ENCODE data around the gene GPR34.

GRCh38 chrX:40146250-40147164, 48.7 kb upstream of the BCOR start:
- RRBS, 2 experiments: 73 to 84% methylated on average over 6 of the region's 82 CpGs

GRCh38 chrX:40153274-40153892, 55.6 kb upstream of the BCOR start:
- RRBS, 2 experiments: no CpG with 5 or more reads among the region's 40 CpGs

GRCh38 chrX:40174830-40175135, 77.0 kb upstream of the BCOR start:
- RRBS, 2 experiments: no CpG with 5 or more reads among the region's 14 CpGs

- RRBS, 2 experiments: no CpG with 5 or more reads among the region's 4 CpGs
Measured at GRCh38 chrX:40402893-40403092, 178.0 kb upstream of the ATP6AP2 start.

GRCh38 chrX:40473927-40474771, 106.6 kb upstream of the ATP6AP2 start:
- RRBS, 2 experiments: no CpG with 5 or more reads among the region's 20 CpGs

GRCh38 chrX:40514253-40514682, 66.5 kb upstream of the ATP6AP2 start:
- RRBS, 2 experiments: no CpG with 5 or more reads among the region's 7 CpGs

- RRBS, 2 experiments: no CpG with 5 or more reads among the region's 6 CpGs
Measured at GRCh38 chrX:40636337-40637310, 10.7 kb downstream of the CXorf38 start.

DNA sequence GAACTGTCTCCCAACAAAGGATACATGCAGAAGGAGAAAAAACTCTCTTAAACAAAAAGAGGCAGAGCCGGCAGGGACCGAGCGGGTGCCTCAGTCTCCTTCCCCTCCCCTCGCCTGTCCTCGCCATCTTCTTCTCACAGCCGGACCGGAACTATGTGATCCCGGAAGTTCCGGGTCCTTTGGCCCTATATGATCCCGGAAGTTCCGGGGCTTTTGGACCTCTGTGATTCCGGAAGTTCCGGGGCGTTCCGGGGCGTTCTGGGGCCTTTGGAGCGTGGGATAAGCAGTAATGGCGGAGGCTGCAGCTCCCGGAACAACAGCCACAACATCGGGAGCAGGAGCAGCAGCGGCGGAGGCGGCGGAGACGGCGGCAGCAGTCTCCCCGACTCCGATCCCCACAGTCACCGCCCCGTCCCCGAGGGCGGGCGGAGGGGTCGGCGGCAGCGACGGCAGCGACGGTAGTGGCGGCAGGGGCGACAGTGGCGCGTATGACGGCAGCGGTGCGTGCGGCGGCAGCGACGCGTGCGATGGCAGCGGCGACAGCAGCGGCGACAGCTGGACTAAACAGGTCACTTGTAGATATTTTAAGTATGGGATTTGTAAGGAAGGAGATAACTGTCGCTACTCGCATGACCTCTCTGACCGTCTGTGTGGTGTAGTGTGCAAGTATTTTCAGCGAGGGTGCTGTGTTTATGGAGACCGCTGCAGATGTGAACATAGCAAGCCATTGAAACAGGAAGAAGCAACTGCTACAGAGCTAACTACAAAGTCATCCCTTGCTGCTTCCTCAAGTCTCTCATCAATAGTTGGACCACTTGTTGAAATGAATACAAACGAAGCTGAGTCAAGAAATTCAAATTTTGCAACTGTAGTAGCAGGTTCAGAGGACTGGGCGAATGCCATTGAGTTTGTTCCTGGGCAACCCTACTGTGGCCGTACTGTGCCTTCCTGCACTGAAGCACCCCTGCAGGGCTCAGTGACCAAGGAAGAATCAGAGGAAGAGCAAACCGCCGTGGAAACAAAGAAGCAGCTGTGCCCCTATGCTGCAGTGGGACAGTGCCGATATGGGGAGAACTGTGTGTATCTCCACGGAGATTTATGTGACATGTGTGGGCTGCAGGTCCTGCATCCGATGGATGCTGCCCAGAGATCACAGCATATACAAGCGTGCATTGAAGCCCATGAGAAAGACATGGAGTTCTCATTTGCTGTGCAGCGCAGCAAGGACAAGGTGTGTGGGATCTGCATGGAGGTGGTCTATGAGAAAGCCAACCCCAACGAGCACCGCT, 99.3 kb upstream of the MED14 start:
- RRBS, 2 experiments: 62 to 72% methylated on average over 4 to 6 of the region's 73 CpGs

- RRBS, 2 experiments: no CpG with 5 or more reads among the region's 10 CpGs
Measured at GRCh38 chrX:40933345-40934339, 151.6 kb upstream of the USP9X start.

DNA sequence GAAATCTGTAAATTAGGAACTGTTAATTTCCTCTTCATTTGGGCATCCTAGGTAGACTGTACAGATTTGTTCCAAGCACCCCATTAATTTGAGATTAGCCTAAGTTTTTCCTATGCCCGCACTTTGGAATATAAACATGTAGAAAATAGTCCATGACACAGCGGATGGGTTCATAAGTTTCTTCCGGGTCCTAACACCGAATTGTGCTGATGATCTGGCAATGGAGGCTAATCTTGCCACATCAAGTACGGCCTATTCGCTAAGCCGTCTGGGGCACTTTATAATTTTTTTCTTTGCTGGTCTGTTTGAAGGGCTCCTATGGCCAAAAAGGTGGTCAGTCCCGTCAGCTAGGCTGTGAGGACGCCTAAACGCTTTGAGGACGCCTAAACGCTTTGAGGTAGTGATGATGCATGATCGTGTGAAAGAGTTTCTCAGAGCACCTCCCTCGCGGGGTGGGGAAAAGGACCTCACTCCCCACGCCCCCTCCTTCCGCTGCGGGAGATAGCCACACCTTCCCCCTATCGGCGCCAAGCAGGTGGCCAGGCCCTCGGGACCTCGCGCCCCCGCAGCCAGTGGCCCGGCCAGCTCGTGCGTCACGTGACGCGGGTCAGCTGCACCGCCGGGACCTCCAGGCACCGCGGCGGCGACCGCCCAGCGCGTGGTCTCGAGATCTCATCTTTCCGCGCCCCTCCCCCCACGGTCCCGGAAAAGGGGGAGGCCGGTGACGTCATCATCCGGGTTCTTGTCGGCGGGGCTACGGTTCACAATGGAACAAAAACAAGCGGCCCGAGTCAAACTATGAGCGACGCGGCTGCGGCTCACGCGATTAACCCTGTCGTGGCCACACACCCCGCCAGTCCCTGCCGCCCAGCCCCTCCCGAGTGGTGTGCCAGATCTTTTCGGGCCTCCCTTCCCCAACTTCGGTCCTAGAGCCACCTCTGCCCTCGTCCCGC, 909 bp upstream of the USP9X start:
- RRBS, 2 experiments: under 1% methylated on average over 17 of the region's 66 CpGs

GRCh38 chrX:41110656-41110953, 25.4 kb downstream of the USP9X start:
- RRBS, 2 experiments: no CpG with 5 or more reads among the region's 2 CpGs

DNA sequence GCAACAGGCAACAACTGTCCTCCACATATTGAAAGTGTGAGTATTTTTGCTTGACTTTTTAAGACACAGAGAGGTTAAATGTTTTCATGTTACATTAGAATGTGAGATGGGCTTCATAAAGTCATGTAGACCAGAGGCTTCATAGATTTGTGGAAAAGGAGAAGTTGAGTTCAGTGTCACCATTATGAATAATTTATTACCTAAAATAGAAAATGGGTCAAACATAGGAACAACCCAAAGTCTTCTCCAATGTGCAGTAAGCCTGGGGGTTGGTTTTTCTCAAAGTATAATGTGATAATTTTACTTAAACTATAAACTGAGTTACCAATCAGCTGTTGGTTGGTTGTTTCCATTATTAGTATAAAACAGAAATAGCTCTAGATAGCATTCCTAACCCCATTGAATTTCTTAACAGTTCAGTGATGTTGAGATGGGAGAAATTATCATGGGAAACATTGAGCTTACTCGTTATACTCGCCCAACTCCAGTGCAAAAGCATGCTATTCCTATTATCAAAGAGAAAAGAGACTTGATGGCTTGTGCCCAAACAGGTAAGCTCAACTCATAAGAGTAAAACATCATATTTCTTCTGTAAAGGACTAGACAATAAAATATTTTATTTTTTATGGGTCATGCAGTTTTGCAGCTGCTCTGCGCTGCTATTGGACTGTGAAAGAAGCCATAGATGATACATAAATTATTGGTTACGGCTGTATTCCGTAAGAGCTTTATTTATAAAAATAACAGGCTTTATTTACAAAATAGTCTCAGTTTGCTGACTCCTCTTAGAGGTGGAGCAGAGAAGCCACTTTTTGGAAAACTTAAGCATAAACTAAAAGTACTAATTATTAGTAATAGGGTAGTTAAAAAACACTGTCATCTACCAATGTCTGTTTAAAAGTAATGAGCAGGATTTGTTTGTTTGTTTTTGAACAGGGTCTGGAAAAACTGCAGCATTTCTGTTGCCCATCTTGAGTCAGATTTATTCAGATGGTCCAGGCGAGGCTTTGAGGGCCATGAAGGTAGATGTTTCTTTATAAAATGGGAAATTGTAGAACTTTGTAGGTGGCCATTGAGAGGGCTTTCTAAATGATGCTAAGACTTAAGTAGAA, 9.2 kb downstream of the DDX3X start:
- RRBS, 2 experiments: no CpG with 5 or more reads among the region's 6 CpGs

DNA sequence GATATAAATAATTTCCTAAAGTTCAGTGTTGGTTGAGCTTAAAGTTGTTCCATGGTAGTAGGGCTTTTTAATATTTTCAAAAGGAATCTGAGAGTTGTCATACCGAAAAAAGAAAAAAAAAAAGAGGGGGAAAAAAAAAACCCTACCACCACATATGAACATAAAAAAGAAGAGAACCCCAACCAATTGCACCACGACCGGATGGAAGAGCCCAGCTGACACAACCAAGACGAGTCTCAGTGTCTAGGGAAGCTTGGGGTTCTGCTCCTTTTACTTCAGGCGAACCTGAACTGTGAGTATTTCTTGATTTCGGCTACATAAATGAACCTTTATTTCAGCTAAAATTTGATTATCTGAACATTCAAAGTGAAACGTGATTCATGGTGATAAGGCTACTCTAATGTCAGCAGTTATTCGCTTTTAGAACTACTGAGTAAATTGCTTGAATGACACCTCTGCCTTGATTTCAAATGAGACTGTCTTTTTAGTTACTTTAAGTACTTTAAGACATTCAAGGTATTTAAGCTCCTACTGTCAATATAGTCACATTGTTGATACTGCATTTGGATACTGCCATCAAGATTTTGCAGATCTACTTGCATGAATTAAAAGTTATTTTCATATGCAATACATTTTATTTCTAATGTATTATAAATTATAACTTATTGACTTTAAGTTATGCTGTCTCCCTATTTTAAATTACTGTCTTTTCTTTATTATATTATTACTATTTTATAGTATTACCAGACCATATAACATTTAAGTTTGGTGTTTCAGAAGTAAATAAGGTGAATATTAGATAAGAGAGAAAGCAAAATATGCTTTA, at the start of gene GPR34:
TSS of gene GPR34 (plus strand) at position 181 of the 826 bp plus-strand sequence.
- RRBS, 2 experiments: no CpG with 5 or more reads among the region's 8 CpGs

DNA sequence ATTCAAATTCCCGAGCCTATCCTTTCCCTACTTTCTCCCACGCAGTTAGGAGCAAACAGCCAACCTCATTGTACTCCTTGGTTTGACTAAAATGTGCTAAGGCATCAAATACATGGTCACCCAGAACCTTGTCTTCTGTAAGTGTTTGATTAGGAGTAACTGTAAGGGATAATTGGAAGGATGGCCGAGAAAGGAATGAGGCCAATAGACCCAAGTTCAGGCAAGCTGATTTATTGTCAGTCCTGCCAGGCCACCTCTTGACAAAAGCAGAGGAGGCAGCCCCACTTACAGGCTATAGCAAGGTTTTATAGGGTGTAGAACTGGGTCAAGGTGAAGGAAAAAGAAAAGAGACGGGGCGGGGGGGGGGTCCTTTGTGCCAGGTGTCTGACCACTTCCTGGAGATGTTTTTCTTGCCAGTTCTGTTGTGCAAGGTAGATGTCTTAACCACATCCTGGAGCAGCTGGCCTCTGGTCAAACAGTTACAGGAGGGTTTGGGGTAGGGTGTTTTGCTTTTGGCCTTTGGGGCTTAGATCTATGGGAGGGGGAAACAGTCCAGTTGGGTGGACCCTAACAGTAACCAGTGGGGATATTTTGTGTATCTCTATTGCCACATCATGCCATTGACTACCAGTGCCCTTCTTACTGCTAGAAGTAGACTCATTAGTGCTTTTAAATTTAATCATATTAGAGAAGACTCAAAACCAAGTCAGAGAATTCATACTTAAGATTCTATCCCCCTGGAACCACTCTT, 165.6 kb upstream of the PPP1R2C start:
- RRBS, 2 experiments: no CpG with 5 or more reads among the region's 5 CpGs

DNA sequence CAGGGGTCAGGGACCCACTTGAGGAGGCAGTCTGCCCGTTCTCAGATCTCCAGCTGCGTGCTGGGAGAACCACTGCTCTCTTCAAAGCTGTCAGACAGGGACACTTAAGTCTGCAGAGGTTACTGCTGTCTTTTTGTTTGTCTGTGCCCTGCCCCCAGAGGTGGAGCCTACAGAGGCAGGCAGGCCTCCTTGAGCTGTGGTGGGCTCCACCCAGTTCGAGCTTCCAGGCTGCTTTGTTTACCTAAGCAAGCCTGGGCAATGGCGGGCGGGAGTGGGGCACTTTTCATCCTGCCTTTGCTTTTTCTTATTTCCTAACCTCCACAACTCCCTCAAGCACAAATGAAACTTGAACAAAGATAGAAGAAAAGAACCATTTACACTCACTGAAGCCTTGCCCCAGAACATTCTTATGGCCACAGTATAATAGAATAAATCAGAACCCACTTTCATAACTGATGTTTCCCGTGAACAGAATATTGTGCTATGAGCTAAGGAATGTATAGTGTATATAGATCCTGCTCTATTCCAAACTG, 344.5 kb upstream of the MAOA start:
- RRBS, 2 experiments: no CpG with 5 or more reads among the region's 6 CpGs

DNA sequence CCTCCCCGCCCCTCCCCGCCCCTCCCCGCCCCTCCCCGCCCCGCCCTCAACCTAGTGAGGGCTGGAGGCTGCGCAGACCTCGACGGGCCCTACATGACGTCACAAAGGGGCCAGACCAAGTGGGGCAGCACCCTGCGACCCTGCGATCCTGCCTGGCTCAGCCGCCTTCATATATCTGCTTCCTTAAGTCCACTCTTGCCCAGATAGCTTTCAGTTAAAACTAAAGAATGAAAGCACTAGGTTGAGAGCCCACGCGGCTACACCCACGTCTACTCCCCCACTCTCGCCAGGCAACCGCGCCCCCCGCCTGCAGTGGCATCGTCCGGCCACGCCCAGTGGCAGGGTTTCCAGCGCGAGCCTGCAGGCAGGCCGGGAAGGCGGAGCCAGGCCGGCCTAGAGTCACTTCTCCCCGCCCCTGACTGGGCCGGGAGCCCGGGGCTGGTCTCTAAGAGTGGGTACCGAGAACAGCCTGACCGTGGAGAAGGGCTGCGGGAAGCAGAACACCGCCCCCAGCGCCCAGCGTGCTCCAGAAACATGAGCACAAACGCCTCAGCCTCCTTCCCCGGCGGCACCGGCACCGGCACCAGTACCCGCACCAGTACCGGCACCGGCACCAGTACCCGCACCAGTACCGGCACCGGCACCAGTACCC, 1.4 kb upstream of the MAOA start:
- RRBS, 2 experiments: 0 to 3% methylated on average over 5 of the region's 47 CpGs

DNA sequence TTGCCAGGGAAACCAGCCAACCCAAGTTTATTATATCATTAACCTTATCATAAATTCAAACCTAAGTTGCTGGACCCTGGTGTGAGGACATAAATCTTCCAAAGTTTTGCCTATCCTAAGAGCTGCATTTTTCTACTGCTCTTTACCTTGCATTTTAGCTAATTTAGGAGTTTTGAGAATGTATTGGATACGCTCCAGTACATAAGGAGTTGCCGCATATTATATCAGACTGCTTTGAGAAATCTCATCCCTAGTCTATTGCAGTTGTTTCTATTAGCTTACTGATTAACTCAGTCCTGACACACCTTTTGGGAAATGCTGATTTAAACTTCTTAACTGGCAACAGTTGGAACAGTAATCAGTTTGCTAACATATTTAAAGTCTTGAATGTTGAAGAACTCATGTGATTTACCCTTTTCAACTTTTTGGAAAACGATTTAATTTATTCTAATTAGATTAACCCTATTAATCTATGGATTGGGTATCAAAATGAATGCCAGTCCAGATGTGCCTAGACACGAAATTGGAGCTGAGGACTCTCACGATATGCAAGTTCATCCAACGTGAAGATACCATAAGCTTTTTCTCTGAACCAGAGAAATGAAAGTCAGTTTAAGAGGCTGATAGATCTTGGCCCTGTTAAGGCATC, 89.9 kb downstream of the MAOA start:
- RRBS, 2 experiments: no CpG with 5 or more reads among the region's 6 CpGs